ENCODE data around the gene MAS1.

GRCh38 chr6:158799261-158799979 lies 19.7 kb downstream of the EZR start:
- PRO-cap = no peak

DNA sequence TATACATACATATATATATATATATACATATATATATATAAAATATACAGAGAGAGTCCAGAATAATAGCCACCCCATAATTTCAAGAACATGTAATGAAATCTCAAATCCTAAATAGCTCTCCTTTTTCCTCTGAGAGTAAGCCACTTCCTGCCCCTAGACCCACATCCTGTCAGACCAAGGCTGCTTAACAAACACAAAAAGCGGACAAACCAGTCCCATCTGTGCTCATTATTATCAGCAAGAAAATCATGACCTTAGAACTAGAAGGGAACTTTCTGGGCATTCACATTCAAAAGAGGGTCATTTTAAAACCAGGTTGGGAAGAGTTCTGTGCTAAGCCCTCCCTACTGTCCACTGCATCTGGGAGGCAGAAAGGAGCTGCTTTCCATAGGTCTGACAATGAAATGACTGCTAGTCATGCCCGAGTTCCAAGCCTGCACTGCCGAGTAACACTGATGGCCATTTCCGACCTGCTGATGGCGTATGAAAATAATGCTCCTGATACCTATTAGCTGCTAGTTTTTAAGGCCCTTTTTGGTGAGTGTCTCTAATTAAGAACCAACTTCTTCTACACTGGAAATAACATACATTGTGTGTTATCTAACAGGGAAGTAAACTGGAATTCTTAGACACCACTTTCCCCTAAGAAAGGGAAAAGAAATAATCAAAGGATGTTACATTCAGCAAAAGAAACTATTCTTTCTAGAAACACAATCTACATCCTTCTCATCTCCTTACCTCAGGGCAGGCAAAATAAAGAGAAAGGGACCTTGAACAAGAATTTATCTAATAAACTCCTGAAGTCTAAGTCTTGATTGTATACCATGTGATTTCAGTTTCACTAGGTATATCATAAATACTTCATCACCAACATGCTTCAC lies 15.3 kb downstream of the EZR start:
- PRO-cap = no peak

DNA sequence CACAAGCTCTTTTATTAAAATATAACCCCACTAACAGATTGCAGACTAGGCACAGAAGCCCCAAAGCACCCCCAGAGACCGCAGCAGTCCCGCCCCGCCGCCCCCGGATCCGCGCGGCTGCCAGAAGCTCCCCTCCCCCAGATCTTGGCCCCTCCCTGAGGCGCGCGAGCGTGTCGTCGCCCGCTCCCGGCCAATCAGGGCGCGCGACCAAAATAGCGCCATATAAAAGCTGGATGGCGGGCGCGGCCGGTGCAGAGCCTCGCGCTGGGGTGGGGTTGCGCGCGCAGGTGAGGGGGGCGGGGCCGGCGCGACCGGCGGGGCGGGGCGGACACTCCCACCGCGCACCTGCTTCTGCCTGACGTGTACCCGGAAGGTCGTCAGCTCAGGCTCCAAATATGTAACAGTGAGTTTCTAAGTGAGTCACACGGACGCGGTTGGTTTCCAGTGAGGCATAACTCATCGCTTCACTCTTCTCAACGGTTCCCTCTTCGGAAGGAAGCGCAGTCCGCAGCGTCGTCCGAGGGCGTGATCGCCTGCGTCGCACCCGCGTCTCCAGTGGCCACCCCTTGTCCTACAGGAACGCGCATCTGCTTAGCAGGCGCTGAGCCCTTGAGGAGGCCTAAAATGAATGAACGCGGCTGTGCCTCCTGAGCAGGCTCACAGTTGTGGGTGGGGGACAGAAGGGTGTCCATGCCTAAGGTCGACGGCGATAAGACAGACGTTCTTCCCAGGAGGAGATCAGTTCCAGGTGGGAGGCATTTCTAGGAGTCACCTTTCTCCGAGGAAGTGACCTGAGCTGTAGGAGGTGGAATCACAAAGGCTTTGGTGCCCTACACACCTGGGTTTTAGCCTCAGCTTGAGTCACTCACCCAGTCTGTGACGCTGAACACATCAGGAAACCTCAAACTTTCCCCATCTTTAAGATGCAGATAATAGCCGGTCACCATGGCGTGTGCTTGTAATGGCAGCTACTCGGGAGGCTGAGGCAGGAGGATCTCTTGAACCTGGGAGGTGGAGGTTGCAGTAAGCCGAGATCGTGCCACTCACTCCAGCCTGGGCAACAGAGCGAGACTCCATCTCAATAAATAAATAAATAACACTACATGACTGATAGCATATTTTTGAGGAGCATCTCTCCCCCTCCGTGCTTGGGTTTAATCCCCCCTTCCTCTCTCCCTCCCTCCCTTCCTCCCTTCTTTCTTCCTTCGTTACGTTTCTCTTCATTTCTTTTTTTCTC lies 50.8 kb upstream of the EZR start:
- PRO-cap = bidirectional peak, plus-strand start at position 423 of the sequence, minus-strand start at position 119 of the sequence

DNA sequence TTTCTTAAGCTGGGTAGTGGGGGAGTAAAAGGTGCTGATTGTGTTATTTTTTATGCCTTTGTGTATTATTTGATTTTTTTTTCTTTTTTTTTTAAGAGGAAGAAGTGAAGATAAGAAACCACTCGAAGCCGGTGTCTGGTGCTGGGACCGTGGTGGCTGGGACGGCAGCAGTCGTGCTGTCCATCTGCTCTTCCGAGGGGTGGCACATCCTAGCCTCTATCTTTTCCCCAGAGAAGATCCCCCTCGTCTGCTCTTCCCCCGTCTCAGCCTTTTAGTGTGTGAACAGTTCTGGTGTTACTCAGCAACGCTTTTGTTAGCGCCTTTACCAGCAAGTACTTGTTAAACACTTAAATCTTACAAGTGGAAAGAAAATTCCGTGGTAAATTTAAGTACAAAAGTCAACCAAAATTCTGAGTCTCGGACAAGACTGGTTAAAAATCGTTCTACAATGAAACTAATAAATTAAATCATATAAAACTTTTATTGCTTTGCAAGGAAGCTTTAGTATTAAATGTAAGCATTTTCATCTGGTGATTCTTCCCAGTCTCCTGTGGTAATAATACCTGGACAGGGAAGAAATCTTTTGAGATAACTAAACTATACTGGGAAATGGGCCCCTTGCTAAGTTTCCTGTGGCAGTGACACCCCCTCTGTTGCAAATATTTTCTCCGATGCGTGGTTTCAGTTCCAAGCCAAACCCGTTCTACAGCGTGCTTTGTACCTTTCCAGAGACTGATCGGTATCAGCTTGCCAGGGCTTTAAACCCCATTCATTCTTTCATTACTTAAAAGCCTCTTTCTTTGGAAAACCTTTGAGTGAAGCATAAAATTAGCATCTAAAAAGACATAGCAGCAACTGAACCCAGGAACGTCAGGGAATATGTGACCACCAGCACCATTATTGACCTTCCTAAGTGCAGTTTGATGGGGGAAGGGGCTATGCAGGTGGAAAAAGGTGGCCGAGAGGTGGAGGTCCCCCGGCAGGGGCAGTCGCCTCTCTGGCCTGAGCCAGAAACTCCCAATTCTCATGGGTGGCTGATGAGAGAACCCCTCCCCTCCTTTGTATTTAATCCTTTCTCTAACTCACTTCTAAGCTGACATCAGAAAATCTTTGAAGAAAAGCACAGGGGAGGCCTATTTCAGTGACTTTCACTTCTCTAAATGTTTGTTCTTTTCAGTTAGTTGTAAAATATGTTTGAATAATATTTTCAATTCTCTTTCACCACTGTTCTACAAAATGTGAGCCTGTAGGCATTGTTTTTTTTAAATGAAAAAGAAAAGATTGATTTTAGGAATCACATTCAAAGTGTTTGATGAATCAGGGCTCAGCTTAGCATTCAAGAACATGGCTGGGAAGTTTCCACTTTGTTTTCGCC lies 89.6 kb downstream of the RSPH3 start:
- PRO-cap = no peak

GRCh38 chr6:159040504-159041175 lies 4.2 kb downstream of the TAGAP start:
- PRO-cap = no peak

DNA sequence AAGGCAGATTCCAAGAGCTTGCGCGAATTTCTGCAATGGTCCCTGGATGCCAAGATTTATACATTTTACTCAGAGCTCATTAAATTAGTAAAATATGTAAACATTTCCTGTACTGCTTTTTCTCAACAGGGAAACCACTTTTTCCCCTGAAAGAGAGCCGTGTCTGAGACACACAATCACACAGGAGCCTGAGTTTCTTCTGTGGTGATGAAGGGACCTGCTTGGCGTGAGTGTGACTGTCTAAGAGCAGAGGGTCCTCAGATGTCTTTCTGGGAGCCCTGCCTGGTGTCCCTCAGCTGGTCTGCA lies 12.1 kb upstream of the TAGAP start:
- PRO-cap = no peak

DNA sequence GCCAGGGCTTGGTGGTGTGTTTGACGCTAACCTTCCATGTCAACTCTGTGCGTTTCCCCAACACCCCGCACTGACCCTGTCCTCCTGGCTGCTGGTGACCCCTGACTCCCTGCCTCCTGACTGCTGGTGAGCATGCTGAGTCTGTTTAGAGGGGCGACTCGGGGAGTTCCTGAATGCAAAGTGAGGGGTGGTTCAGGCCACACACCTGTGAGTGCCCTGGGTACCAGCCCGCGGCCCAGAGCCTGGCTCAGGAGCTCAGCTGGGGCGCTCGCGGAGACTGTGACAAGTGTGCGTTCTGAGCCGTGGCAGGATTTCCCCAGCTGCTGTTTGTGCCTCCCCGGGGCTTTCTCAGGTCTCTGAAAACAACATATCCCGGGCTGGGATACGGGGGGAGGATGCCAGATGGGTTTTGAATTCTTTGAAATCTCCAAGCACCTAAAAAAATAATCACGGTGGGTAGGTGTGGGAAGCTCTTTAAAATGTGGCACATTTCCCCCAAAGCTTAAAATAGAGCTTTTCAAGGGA lies 49.6 kb upstream of the TAGAP start:
- PRO-cap = no peak

DNA sequence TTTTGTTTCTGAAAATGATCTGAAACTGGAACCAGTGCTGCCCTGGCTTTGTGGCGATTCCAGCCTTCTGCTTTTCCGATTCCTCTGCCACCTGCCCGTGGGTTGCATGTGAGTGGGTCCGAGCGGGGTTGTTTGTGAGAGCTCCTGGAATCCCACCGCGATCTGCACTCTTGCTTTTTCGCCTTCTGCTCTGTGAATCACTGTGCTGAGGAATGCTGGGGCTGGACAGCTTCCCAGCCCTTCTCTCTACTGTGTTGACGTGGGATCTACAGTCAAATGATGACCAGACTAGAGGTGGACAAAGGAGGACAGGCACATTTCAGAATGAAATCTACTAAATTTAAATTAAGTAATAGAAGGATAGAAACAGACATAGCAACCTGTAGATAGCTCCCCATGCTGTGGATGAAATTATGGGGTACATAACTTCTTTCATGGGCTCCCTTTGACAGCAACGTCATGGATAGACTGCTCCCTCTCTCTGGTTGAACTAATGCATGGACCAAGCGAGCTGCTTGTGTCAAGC lies 1.8 kb downstream of the FNDC1 start:
- PRO-cap = no peak

DNA sequence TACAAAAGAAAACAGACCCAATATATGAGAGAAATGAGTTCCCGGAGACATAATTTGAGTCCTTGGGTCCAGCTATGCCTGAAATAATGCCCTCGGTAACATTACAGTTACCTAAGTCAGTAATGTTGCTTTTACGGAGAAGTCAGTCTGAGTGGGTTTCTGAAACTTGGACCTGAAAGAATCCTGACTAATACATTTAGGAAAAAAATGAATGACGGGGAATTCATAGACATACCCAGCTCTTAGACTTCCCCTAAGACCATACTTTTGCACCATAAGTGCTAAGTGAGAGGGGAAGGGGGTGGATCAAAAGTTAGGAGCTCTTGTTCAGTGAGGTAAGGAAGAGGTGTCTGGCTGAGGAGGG lies 135.2 kb downstream of the FNDC1 start:
- PRO-cap = no peak

- PRO-cap = no peak
Measured at GRCh38 chr6:159712694-159713477, 14.4 kb upstream of the WTAP start.

GRCh38 chr6:159752501-159753343 lies 9.1 kb upstream of the ACAT2 start:
- PRO-cap = no peak

- PRO-cap = no peak
Measured at GRCh38 chr6:159777313-159778309, 11.8 kb downstream of the TCP1 start.

DNA sequence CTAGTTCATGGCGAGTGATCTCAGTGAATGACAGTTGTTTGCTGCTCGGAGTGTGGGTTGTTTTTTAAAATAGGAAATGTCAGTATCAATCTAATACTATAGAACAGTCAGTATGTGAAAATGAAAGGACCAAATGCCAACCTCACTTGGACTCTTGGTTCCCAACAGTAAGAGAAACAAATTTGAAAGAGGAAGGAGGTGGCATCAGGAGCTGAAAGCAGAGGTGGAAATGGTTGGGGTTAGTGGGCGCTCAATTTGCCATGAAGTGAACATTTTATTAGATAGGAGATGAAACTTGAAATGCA lies 1.6 kb upstream of the PNLDC1 start:
- PRO-cap = no peak

- PRO-cap = no peak
Measured at GRCh38 chr6:159836318-159837168, 36.5 kb downstream of the PNLDC1 start.

- PRO-cap = no peak
Measured at GRCh38 chr6:159890722-159891085, at the start of gene MAS1. Gene MAS1 (plus strand): TSS chr6:159890988.

GRCh38 chr6:159997941-159998475 lies 29.1 kb downstream of the IGF2R start:
- PRO-cap = no peak

GRCh38 chr6:160004006-160004774 lies 35.3 kb downstream of the IGF2R start:
- PRO-cap = no peak

DNA sequence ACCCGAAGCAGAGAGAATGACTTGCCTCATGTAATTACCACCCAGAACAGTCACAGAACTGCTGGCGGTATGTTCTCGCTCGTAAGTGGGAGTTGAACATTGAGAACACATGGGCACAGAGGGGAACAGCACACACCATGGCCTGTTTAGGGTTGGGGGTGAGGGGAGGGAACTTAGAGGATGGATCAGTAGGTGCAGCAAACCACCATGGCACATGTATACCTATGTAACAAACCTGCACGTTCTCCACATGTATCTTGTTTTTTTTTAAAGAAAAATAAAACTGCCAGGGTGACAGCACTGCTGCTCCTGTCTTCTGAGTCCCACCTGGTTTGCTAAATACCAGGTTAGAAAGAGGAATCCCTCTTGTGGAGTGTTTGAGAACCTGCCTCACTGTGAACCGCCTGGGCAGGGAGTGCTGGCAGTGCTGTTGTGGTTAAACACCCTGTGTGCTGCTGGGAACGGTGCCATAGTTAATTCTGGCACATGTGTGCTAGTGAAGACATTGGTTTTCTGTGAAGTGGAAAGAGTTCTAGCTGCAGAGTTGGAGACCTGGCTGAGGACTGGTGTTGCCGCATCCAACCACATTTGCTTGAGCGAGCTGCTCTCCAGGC lies 72.6 kb downstream of the IGF2R start:
- PRO-cap = no peak

- PRO-cap = no peak
Measured at GRCh38 chr6:160048393-160048841, 73.2 kb upstream of the SLC22A1 start.

- PRO-cap = no peak
Measured at GRCh38 chr6:160055490-160056282, 65.9 kb upstream of the SLC22A1 start.